Hair follicle dermal papilla cell (primary cell): ENCODE results near the genes ANXA2 and ICE2.

DNA sequence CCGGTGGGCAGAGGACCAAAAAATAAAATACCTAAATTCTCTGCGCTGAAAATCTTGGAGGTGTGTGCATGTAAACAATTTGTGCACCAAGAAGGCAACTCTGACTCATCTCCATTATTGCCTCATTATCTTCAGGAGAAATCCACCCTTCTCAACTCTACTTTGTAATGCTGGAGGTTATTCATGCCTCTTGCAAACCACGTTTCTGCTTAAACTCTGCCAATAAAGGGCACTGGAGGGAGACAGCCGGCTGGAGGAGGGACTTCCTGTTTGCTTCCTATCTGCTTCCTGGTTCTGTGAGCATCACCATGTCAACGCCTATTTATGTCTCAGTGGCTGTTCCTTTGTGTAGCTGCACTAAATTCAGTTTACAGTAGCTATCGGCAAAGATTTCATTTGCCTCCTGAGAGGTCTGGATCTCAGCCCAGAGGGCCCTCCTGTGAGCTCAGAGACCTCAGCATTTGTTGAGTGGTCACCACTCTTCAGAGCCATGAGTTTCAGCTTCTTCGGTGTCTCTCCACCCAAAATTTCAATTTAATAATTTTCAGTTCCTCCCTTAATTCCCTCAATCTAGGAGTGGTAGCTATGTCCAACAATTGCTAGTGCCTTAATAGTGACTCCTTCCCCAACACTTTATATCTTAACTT, 3.5 kb downstream of the GCNT3 start:
- CAGE, long polyA plus RNA, result no peak

DNA sequence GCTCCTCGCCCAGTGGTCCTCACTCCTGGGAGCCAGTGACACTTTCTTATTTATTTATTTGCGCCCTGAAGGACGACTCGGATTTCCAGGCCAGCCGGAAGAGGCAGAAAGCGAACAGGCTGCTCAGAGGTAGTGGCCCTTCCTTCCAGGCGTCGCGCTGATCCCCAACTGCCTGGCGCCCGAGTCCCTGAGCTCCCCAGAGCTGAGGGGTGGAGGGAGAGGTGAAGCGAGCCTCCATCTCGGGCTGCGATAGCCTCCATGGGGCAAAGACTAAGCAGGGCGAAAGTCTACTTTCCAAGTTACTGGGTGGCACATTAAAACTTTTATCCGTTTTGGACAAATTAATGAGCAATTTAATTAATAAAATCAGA, 9.9 kb upstream of the FOXB1 start:
- CAGE, long polyA plus RNA, result no peak

DNA sequence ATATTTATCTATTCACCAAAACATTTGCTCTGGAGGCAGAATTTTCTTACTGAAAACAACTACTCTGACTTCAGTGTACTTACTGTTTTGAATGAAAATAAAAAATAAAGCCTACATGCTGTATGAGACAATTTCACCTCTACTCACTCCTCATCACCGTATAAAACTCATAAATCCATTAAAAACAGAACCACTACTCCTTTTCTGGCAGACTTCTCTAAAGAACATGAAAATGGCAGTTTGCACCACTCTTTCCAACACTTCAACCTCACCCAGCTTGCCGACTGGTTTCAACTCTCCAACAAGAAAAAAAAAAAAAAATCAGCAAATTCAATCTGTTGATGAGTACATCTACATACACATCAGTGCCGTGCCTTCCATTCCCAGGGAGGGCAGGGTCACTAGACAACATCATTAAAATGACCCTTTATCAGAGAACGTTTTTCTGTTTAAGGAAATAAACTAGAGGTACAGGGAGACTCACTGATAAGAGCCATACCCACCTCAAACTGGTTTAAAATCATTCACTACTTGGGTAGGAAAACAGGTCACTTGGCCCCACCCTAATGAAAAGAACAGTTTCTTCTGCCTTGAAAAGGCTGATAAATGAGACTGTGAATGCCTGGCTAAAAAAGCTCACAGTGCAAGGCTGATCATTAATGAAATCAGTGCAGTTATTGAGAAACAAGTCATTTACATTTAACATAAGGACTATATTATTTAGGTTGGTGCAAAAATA, 6.0 kb downstream of the ANXA2 start:
- CAGE, long polyA plus RNA, result no peak

DNA sequence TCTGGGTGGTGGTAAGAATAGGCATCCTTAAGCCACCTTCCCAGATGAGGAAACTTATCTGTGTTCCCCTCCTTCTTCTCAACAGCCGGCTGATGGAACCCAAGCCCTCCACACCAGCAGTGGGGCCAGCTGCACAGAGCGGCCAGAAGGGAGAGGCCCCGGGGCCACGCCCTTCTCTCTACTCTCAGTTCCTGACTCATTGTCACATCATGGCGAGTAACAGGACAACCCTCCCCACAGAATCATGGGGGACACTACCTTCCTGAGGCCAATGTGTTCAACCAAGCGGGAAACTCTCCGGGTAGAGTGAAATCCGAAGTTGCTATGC, 822 bp downstream of the ANXA2 start:
- CAGE, long polyA plus RNA, result no peak

DNA sequence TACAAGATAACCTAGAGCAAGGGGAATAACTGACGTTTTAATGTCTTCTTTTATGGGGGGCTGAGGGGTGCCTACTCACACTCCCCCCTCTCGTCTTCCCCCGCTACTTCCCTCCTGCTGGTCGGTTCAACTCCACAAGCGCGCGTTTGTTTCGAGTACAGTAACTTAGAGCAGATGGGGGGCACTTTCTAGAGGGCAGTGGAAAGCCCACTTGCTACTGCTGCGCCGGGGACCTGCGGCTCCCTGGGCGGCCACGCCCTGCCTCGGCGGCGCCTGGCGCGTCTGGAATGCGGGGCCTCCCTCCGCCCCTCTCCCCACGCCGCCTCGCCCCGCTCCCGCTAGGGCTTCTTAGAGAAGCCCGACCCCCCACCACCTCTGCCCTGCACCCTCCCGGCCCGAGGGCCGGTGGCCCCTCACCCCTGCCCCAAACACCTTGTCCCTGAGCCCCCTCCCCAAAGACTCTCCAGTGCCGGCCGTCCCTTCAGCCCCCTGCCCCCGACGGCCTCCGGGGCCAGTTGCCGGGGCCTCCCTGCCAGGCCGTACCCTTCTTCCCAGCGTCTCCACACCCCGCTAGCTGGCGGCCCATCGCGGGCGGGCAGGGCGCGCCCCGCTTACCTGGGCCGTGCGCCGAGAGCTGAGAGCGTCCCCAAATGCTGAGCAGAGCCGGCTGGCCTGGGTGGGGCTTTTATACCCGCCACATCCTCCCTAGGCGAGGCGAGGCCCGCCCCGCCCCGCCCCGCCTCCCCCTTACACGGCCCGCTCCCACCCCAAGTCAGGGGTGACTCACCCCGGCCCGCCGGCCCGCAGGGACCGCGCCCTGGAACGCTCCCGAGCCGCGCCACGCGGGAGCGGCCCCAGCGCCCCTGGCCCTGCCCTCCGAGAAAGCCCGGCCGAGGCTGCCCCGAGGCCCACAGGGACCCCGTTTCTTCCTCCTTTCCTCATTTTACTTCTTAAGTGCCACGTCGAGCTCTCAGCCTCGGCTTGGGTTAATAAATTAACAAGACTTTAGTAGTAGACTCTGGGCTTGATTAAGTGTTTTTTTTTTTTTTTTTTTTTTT, at the start of gene ANXA2:
ANXA2 (minus strand) TSS at position 659 of the 1,058 bp plus-strand sequence.
- CAGE, long polyA plus RNA, result no peak

- CAGE, long polyA plus RNA, result no peak
These were observed at the start of gene ICE2 for GRCh38 chr15:60478788-60479783. ICE2 (minus strand) TSS chr15:60479142.

- CAGE, long polyA plus RNA, result no peak
These were observed 16.5 kb upstream of the ICE2 start for GRCh38 chr15:60495453-60495775.

DNA sequence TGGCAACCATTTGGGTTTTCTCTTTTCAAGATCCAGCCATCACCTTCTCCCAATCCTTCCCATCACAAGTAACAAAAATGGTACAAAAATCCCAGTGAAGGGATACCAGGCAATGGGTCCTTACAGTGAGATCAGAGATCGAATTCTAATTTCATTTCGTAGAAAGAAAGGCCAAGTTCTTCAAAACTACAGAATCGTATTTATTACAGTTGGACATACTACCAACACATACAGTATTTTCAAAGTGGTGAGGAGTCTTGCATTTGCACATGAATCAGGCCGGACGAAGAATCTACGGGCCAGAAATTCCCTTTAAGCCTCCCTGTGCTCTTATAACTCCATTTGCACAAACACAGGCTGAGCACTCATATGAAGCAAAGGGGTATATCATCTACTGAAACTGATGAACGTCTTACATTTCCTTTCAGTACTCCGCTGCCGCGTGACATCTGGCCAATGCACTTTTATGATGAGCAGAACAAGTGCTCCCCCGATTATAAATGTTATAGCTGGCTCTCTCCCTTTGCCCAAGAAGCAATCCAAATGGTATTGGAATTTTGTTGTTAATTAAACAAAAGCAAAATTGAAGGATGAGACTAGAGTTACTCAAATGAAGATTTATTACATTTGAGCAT, 110.2 kb upstream of the ICE2 start:
- CAGE, long polyA plus RNA, result no peak

DNA sequence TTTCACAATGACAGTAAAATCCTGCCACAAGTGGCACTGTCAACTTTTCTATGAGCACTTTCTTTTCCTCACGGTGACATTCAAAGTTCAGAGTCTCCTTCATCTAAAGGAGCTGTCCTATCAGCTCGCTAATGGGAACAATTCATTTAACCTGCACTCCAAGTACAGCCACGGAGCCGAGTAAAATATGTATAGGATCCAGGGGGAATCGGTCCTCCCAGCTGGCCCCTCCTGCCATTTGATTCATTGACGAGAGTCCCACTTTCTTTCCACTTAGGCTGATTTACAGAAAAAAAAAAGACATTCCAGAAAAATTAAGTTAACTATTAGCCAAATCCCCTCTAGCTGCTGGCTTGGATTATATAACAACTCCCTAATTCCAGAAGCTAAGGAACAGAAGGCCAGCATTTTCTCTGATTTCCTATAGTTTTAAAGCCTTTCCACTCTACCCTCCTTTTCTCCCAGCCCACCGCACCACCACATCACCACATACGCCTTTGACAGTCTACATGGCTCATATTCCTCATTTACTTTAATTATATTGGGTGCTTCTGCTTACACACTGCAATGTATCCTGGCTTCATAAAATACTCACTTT, 217.2 kb upstream of the ICE2 start:
- CAGE, long polyA plus RNA, result no peak

- CAGE, long polyA plus RNA, result no peak
These were observed 256.4 kb upstream of the ICE2 start for GRCh38 chr15:60735252-60735817.

DNA sequence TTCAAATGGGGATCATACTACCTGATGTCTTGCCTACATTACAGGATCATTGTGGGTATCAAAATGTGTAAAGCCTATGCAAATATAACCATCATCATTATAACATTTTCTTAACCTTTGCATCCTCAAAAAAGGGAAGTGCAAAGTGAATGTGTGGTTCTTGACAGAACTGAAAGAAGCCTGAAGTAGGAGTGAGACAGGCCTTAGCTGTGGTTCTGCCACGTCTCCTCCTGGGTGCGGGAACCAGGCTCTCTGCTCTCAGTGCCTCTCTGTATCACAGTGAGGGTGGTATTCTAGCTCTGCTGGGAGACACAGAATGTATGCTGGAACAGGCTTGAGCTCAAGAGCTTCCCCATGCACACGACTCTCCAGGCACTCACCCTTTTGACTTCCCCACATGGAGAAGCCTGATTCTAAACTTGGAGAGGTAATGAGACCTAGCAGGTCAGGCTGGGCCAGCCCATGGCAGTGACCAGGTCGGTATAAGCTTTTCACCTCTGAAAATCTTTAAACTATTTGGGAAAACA, 317.0 kb upstream of the ICE2 start:
- CAGE, long polyA plus RNA, result no peak

DNA sequence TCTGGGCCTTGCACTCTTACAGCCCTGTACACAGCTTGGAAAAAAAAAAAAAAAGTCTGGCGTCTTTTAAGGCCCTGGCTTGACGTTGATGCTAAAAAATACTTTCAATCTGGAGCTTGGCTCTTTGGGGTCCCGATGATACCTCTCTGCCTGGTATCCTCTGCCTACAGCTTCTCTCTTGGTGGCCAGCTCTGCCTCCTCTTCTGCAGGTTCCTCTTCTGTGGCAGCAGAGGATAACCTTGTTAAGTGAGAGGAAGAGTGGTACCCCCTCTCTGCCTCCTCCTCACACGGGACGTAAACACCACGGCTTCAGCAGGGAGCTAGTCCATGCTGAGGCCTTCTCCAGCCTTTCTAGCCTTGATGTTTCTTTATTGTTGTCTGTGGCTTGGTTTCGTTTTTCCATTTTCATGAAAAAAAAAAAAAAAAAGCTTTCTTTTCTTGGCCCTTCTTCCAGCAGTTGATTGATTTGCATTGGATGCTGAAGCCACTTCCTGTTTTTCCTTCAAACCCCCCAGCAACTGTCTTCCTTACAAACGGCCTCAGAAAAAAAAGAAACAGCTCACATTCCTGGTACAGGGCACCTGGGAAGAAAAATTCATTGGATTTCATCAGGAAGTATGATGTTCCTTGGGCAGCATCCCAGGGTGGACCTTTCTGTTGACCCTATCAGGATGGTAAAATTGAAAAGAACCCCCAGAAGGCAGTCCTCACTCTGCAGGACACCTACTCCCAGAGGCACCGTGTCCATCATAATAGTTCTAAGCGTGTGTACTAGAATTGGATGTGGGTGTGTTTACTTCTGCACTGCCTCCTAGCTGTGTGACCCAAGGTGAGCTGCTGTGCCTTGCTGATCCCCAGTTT, 59.6 kb downstream of the RORA start:
- CAGE, long polyA plus RNA, result no peak

DNA sequence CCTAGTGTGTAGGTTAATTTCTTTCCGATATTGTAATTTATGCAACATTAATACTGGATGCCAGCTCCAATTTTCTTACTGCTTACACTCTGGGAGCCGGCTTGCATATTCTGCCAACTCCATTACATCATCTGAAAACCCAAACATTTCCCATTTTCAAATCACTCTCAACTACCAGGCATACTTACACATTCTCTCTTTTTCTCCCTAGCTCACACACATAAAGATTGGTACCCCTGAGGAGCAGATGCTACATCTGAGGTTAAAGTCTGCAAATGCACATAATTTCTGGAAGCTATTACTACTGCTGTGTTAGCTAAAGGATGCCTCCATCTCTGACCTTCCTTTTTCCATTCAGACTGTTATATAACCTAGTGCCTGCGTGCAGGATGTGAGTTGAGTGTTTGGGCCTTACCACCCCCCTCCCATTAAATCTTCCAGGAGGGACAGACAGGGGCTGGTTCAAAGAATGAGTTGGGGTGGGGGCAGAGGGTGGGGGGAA, 2.7 kb downstream of the RORA start:
- CAGE, long polyA plus RNA, result no peak

DNA sequence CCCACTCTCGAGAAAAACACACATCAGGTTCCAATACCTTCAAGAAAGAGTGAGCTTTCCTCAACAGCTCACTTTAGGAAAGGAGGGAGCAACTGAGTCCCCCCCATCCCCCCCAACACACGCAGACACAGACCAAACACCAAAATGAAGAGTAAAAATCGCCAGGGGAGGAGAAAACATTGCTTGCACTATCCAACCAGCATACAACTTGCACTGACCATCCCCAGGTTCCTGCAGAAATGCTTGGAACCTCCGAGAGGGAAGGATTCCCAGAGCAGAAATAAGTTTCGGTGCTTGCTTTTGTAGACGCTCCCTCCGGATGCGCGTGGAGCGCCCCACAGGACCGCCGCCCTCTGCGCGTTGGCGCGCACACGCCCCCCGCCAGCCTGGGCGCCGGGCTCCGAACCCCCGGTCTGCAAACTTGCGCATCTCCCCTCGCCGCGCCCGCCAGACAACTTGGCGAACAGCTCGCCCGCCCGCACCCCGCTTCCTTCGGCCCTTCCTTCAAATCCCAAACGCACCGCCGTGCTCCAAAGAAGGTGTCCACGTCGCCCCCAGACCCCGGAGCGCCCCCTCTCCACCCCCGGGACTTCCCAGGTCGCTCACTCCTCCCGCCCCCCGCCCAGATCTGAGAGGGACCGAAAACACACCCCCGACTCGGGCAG, 1.1 kb downstream of the RORA start:
- CAGE, long polyA plus RNA, result no peak

- CAGE, long polyA plus RNA, result no peak
These were observed 1.5 kb downstream of the C2CD4A start for GRCh38 chr15:62068079-62068900.

DNA sequence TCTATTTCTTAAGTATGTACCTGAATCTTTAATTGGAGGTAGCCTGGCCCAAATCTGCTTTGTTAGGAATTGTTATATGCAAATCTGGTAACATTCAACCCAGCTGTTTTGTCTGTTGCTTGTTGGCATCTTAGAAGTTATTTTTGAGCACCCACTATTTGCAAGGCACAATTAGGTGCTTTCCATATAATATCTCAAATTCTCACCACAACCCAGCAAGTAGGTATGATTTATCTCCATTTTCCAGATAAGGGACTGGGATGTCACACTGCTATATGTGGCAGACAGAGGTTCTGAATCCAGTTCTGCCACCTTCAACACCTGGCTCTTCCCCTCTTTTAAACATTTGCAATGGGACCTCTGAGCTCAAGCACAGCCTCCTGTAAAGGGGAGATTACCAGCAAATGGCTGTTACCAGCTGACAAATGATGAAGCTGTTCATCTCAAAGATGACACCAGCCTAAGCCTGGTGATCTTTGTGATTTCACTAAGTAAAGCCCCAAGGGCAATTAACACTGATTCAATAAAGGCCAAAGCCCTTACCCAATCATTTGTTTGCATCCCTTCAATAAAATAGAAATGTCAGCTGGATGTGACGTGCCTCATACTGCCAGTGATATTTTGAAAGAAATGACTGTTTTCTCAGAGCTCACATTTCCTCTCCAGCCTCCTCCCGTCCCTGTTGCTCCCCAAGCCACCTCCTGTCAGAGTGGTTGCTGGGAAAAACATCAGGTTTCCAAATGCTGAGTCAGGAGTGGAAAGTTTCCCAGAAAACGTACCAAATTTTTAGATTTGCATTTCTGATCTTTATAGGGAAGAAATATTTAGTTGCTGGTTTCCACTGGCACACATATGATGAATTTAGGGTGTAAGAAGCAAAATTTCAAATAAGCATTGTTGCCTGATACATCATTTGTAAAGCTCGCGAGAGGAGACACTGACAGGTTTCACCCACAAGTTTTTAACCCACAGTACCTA, 20.8 kb downstream of the C2CD4A start:
- CAGE, long polyA plus RNA, result no peak

- CAGE, long polyA plus RNA, result no peak
These were observed 49.1 kb downstream of the C2CD4B start for GRCh38 chr15:62115919-62116389.

GRCh38 chr15:62658486-62658938, 268.2 kb downstream of the TLN2 start:
- CAGE, long polyA plus RNA, result no peak

DNA sequence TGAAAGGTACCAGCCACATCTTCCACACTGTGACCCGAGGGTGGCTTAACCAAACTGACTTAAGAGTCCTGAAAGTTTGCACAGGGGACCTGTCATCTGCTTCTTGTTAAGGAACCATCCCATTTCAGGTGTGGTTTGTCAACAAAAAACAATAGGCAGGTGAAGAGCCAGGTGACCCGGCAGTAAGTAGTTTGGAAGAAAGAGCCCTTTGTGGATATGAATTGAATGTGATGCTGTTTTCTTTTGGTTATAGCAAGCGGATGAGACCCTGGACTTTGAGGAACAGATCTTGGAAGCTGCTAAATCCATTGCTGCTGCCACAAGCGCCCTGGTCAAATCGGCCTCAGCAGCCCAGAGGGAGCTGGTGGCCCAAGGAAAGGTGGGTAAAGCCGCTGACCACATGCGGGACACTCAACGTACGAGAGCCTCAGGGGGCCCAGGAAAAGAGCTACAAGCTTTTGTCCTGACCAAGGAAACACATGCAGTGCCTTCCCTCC, 209.2 kb upstream of the TPM1 start:
- CAGE, long polyA plus RNA, result no peak

DNA sequence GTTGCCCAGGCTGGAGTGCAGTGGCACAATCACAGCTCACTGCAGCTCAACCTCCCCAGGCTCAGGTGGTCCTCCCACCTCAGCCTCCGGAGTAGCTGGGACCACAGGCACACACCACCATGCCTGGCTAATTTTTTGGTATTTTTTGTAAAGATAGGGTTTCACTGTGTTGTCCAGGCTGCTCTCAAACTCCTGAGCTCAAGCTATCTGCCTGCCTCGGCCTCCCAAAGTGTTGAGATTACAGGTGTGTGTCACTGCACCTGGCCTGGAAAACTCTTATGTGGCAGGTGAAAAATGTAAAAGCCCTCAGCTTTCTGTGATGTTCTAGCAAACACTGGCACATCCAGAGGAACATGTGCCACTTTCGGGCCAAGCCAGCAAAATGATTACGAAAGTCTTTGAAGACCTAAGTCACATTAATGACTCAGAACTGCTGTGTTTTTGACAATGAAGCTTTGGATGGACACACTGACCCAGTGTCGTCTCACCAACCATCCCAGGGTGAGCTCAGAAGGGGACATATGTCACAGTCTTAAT, 189.3 kb upstream of the TPM1 start:
- CAGE, long polyA plus RNA, result no peak